Gastroesophageal sphincter (tissue), 4 donors: ENCODE results near the gene RPS27A.

DNA sequence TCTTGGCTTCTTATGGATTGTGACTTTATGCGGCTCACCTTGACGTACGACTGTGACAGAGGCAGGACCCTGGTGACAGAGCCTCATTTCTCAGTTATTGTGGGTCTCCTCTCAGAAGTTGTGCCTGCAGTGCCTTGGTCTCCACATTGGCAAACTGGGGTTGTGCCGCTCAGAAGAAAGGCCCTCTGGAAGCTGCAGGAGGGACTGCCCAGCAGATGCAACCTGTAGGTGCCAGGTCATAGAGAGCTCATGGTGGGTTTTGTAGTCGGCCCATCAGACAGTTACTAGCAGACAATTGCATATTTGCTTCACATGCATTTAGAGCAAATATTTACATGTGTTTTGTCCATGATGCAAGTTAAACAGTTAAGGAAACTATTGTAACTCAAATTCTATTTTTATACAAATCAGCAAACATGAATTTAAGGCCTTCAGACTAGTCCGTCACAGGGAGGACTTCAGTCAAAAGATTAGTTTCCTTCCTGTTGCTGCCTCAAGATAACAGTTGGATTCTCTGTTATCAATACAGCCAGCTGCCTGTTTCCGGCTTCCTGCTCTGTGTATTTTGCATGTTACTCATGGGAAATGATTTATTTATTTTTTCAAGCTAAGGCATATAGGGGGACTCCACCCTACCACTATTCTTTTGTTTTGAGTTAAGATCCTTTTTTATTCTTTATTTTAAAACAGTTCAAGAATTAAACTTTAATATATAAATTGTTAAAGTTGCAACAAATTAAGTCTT is 133.3 kb downstream of the SPTBN1 start:
- PRO-cap: no peak
- RAMPAGE, long total RNA, 4 experiments: no peak in any of the 4 experiments

DNA sequence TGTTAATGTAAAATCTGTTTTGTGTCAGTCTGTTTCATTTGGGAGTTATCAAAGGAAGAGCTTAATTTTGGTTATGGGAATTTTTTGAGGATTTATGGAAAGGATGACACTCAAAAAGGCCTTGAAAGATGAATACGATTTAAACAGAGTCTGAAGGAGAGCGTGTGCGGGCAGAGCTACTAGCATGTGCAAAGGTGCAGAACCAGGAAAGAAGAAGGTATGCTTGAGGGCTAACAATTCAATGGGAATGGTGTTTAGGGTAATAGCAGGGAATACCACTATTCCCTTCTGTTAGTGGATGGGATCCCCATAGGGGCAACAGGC is 105.3 kb upstream of the EML6 start:
- PRO-cap: no peak
- RAMPAGE, long total RNA, 4 experiments: no peak in any of the 4 experiments

GRCh38 chr2:54620607-54621233 is 102.7 kb upstream of the EML6 start:
- PRO-cap: no peak
- RAMPAGE, long total RNA, 4 experiments: no peak in any of the 4 experiments

GRCh38 chr2:54624514-54625123 is 98.8 kb upstream of the EML6 start:
- PRO-cap: unidirectional peak, plus-strand start at chr2:54624864
- RAMPAGE, long total RNA, 4 experiments: no peak in any of the 4 experiments

- PRO-cap: no peak
- RAMPAGE, long total RNA, 4 experiments: no peak in any of the 4 experiments
These were observed 93.3 kb upstream of the EML6 start for GRCh38 chr2:54630163-54630586.

DNA sequence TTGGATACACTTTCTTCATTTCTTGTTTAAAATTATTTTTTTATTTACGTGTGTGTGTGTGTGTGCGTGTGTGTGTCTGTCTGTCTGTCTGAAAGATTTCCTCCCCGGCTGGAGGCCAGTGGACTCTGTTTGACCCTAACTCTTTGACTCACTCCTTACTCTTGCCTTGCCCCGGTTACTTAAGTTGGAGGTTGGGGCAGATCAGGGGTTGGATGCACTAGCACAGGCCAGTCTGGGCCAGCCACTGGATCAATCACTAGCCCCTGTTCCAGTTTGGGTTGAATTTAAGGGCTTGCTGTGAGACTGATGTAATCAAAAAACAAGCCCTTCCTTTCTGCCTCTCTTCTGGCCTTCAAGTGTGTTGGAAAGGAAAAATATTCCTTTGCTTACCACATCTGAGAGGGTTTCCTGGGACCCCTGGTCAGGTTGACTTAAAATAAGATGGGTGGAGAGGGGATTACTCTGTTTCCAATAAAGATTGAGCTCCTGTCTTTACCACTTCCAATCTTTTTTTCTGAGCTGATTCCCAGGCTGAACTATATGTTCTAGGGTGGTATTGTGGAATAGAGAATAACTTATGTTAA is 90.0 kb upstream of the EML6 start:
- PRO-cap: no peak
- RAMPAGE, long total RNA, 4 experiments: no peak in any of the 4 experiments

DNA sequence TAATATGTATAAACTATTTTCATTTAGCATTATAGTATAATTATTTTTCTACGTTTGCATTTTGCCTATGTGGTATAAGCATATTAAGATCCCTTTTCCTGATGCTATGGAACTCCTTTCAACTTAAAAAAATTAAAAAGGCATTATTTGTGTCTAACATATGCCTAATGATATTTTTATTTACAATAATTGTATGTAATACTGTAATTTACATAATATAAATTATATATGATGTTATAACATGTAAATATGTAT is 87.4 kb upstream of the EML6 start:
- PRO-cap: no peak
- RAMPAGE, long total RNA, 4 experiments: no peak in any of the 4 experiments

DNA sequence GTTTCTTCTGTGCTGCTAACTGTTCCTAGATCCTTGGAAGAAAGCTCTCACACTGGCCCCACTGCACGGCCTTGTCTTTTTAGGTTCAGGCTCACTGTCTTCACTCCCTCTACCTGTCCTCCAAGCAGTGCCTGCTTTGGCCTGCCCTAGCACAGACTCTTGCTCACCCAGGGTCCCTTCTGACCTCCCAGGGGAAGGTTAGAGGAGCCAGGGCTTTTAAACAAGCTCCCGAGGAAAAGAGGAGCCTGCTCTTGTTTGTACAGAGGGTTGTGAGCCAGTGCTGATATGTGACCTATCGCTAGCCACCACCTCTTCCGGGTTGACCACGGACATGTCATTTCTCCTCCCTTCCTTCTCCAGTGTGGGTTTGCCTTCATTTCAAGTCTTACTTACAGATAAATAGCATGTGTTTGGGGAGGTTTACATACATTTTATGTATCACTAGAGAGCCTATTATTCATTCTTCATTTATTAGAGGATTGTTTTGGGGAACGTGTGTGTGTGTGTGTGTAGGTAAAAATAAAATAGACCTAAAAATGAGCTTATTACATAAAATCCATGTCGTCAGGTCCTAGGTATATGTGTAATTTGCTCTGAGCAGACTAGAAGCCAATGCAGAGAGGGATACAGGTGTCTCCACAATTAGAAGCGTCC is 94.6 kb downstream of the RTN4 start:
- PRO-cap: no peak
- RAMPAGE, long total RNA, 4 experiments: no peak in any of the 4 experiments

- PRO-cap: no peak
- RAMPAGE, long total RNA, 4 experiments: no peak in any of the 4 experiments
These were observed 83.1 kb downstream of the RTN4 start for GRCh38 chr2:54966822-54967894.

DNA sequence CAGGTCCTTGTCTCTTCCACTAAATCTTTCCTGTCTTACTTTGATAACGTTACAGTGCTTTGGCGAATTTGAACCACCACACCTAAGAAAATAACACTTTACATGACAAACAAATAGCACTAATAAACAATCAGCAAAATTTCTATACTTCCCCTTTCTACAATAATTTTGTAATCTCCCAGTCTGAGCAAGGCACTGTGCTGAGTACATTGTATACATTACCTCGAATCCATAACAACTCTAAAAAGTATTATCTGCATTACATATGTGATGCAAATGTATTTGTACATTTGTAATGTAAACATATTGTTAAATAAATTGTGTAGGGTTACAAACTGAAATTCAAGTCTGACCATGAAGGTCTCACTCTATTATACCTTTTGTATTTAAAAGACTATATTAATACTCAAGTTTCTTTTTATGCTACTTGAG is 49.9 kb downstream of the RTN4 start:
- PRO-cap: no peak
- RAMPAGE, long total RNA, 4 experiments: no peak in any of the 4 experiments

DNA sequence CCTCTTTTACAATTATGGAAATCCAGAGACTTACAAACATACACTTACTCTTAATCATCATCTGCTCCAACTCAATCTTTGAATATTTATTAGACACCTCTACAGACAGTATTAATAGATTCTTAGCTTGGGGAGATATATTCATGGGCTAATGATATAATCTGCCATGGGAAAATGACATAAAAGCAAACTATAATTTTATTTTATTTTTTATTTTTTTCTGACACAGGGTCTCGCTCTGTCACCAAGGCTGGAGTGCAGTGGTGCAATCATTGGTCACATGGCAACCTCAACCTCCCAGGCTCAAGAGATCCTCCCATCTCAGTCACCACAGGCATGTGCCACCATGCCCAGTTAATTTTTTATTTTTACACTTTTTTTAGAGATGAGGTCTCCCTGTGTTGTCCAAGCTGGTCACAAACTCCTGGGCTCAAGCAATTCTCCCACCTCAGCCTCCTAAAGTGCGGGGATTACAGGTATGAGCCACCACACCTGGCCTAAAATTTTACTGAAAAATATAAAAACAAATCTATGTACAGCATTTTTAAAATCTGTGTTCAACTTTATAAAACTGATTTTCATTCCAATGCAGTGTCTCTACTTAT is 39.3 kb downstream of the RTN4 start:
- PRO-cap: no peak
- RAMPAGE, long total RNA, 4 experiments: no peak in any of the 4 experiments

GRCh38 chr2:55024040-55024495 is 26.2 kb downstream of the RTN4 start:
- PRO-cap: no peak
- RAMPAGE, long total RNA, 4 experiments: no peak in any of the 4 experiments

GRCh38 chr2:55097402-55098149 is 47.3 kb upstream of the RTN4 start:
- PRO-cap: bidirectional peak, plus-strand start at chr2:55097838, minus-strand start at chr2:55097655
- RAMPAGE, long total RNA, 4 experiments: no peak in any of the 4 experiments

- PRO-cap: no peak
- RAMPAGE, long total RNA, 4 experiments: no peak in any of the 4 experiments
These were observed 68.4 kb upstream of the RTN4 start for GRCh38 chr2:55118531-55119108.

DNA sequence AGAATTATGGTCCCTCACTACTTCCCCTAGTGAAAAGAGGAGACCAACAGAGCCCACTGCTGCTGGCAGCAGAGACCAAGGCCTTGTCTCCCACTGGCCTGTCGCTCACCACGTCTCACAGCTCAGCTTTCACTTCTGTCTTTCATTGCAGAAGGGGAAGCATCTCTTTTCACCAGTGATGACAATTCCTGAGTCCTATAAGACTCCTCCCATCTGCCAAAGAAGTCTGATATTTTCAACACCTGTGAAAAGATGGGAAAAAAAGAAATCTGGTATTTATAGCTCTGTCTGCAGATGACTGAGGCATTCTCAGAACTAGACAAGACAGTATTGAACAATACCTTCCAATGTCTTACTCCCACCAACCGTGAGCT is 81.1 kb downstream of the CLHC1 start:
- PRO-cap: no peak
- RAMPAGE, long total RNA, 4 experiments: no peak in any of the 4 experiments

DNA sequence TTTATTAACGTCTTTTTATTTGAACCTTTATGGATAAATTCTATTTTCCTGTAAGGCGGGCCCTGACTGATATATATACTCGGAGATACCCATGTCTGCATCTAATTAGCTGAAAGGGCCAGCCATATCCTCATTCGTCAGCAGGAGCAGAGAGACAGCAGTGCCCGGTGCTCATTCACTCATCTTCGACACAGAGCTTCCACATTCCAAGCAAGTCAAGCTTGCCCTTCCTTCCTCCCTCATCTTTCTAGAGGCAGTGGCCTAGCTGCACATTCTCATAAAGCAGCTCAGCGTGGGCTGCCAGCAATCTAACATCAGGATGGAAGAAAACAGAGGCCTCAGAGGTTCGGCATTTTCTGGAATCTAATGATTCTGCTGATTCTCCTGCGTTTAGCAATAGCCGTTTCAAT is 68.9 kb downstream of the CLHC1 start:
- PRO-cap: no peak
- RAMPAGE, long total RNA, 4 experiments: no peak in any of the 4 experiments

- PRO-cap: bidirectional peak, plus-strand start at chr2:55232688, minus-strand start at chr2:55232588
- RAMPAGE, long total RNA, 4 experiments: start-site peak on the plus strand in 4 of 4 experiments, at chr2:55232683-55232712 at its widest, 143 to 2,115 reads per replicate
These were observed at the start of gene RPS27A for GRCh38 chr2:55232485-55232942. TSS of gene RPS27A (plus strand) at chr2:55232688.

GRCh38 chr2:55334226-55335389 is 65.6 kb upstream of the MTIF2 start:
- PRO-cap: no peak
- RAMPAGE, long total RNA, 4 experiments: no peak in any of the 4 experiments

GRCh38 chr2:55500183-55500481 is 19.4 kb upstream of the CFAP36 start:
- PRO-cap: no peak
- RAMPAGE, long total RNA, 4 experiments: no peak in any of the 4 experiments

GRCh38 chr2:55611161-55611969 is 6.1 kb downstream of the PPP4R3B start:
- PRO-cap: no peak
- RAMPAGE, long total RNA, 4 experiments: no peak in any of the 4 experiments